Measurements from ENCODE around the genes LACRT, OR10A7, OR6C68 and PYM1.

DNA sequence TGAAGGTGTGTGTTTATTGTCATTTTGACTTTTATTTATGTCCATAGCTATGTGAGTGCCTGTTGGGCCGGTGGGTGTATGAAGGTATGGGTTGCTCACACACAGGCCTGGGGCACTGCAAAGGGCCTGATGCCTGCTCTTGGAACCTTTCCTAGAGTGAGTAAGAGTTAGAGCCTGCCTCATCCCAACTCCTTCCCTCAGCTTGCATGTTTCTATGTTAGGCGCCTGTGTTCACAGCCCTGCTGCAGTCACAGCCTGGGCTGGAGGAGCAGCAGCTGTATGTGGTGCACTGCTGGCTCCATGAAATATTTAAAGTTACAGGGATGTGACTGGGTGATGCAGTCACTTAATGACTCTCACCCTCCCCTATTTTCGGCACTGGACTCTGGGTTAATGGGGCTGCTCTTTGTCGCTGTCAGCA is 2.6 kb upstream of the PPP1R1A start:
- PRO-cap = no peak
- RRBS, 2 experiments = 0% methylated on average over 1 of the region's 4 CpGs; no CpG with 5 or more reads in 1 of the 2 experiments

DNA sequence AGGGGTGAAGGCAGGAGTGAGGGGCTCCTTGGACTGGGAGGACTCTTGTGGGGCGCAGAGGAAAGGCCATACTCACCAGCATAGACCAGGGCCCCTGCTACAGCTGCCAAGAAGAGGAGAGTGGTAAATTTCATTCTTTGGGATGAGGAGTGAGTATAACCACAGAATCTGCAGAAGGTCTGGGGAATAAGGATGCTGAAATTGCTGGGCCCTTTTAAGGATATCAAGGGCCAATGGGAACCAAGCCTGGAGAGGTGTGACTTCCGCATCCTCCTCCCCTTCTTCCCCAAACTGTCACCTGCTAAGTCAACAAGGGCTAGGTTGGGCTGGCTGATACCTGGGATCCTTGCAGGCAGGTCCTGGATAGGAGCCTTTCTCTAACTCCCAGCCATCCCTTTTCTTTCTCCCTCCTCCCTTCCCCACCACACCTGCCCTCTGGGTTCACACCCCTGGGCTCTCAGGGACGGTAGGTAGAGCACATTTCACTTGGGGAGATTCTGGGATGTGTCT is at the start of gene LACRT:
Gene LACRT (minus strand): TSS at position 188 of the 510 bp plus-strand sequence.
- PRO-cap = no peak
- RRBS, 2 experiments = no CpG with 5 or more reads among the region's 3 CpGs

DNA sequence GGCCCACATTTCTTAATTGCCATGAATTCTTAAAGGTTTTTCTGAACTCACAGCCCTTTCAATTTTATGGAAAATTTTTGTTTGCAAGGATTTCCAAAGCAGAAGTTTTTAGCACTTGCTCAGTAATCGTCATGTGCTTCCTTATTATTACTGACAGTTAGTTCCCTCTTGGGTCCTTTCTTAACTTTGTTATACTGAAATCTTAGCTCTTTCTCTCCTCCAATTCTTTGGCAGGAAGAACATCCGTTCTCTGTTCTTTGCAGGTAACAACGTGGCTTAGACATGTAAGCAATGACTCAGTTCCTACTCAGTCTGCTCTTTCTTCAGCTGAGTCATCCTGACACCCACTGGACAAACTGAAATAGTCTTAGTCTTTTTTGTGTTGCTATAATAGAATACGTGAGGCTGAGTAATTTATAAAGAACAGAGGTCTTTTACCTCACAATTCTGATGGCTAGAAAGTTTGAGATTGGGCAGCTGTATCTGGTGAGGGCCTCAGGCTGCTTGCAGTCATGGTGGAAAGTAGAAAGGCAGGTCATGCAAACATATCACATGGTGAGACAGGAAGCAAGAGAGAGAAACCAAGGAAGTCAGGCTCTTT is 49.3 kb downstream of the TESPA1 start:
- PRO-cap = no peak
- RRBS, 2 experiments = no CpG with 5 or more reads among the region's 4 CpGs

DNA sequence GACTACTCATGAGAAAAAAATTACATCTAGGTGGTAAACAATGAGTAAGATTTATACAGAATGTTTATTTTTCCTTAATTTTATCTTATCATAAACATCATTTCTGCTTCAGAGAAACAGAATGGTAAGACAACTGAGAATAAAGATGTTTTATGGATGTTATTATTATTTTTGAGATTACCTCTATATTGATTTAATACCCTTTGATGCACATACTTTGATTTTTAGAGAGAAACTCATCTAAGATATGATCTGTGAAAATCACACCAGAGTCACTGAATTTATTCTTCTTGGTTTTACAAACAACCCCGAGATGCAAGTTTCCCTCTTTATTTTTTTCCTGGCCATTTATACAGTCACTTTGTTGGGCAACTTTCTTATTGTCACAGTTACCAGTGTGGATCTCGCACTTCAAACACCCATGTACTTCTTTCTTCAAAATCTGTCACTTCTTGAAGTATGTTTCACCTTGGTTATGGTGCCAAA is at the start of gene OR10A7:
Gene OR10A7 (plus strand): TSS at position 248 of the 486 bp plus-strand sequence.
- PRO-cap = no peak
- RRBS, 2 experiments = no CpG with 5 or more reads among the region's 2 CpGs

GRCh38 chr12:55492189-55492631 is at the start of gene OR6C68:
TSS of gene OR6C68 (plus strand) at chr12:55492378.
- PRO-cap = no peak
- RRBS, 2 experiments = no CpG with 5 or more reads among the region's 1 CpG

- PRO-cap = no peak
- RRBS, 2 experiments = no CpG with 5 or more reads among the region's 1 CpG
Observed at GRCh38 chr12:55713032-55713530, 2.8 kb upstream of the BLOC1S1 start.

- PRO-cap = no peak
- RRBS, 2 experiments = no CpG with 5 or more reads among the region's 6 CpGs
Observed at GRCh38 chr12:55716901-55717282, 1.0 kb downstream of the BLOC1S1 start.

GRCh38 chr12:55727384-55727864 is 1.4 kb downstream of the CD63 start:
- PRO-cap = no peak
- RRBS, 2 experiments = 95 to 96% methylated on average over 2 of the region's 6 CpGs

DNA sequence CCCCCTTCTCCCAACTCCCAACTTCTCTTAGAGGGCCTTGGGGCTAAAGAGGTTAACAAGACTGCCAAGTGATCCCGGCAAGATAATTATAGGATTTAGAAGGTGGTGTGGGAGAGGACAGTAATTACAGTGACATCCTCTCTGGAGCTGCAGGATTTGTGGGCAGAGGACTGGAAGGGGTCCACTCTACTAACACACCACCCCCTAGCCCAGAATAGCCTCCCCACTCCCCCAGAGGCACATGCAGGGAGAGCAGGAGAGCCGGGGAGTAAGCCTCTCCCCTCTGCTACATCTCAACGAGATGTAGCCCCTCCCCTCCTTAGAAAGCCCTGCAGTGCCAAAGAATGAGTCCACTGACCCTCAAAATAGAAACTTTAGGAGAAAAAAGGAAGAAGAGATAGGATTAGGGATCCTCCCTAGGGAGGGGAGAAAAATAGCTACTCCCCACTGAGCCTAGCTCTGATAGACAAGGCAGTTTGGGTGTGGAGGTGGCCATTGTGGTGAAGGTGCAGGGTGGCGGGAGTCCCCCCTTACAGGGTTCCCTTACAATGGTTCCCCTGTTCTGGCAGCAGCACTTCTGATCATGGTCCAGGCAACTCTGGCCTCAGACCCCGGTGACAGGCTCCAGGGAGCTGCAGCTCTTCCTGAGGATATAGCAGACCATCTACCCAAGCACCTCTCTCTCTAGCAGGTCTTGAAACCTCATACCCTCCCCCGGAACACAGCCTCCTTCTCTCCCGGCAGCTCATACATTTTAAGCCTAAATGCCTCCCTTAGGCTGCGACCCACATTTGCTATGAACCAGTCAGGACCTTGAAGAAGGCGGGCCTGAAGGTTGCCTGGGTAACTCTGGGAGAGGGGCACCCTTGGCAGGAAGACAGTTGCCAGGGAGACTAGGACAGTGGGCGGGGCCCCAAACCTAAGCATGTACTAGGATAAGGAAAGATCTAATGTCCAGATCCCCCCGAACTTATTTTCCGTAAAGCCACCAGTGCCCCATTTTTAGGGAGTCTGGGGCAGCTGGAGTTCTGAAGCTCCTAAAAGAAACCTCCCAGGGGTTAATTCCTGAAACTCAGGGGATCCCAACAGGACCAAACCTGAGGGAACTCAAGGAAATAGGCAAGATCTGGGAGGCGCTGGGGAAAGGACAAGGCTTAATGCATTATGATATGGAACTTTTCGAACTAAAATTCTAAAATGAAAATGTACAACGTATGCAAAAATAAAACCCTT is 4.8 kb upstream of the GDF11 start:
- PRO-cap = bidirectional peak, plus-strand start at position 877 of the sequence, minus-strand start at position 600 of the sequence
- RRBS, 2 experiments = 0% methylated on average over 2 of the region's 15 CpGs; no CpG with 5 or more reads in 1 of the 2 experiments

DNA sequence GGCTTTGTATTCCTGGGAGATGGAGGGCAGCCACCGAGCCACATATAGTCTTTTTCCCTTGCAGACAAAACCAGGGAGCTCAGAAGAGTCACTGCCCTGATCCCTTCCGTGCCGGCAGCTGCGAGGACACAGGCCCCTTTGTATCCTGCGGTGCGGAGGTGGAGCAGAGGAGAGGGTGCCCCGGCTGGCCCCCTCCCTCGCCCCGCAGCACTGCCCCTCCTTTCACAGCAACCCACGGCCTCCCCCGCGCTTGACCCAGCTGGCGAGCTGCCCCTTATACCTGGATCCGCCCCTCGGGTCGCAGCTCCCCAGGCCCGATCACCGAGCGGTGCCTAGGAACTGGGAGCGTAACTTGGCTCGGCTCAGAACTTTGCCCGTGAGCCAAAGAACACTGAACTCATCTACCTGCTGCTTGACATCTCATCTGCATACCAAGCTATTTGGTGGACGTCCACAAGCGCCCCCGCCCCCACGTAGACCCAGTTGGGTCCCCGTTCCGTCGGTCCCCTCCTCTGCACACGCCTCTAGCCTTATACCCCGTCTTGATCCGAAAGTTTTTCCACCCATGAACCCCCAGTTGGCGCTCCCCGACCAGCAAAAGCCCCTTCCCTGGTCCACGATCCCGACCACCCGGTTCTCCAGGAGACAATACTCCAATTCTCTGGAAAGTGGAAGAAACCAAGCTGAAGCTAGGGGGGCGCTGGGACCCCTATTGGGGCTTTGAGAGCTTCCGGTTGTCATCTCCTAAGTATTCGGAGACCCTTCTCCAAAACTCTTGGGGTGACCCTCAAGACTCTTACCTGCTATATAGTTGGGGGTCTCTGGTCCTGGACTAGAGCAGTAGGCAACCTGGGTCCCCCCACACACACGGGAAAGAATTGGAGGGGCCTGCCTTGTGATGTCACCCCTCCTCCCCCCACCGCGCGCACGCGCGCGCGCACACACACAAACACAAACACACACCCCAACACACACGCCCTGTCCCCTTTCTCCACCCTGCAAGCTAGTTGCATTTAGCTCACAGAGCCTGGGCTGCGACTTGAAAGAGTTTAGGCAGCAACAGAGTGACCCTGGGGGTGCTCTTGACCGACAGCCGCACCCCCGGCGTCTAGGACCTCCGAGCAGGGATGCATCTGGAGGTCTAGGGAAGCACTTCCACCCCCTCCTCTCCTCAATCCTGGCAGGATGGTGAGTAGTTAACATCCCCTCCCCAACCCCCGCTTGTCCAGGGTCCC is 926 bp upstream of the DNAJC14 start:
- PRO-cap = bidirectional peak, plus-strand start at position 94 of the sequence, minus-strand start at position 140 of the sequence; bidirectional peak, plus-strand start at position 601 of the sequence, minus-strand start at position 372 of the sequence; bidirectional peak, plus-strand start at position 946 of the sequence, minus-strand start at position 650 of the sequence
- RRBS, 2 experiments = 1 to 5% methylated on average over 7 to 8 of the region's 57 CpGs

GRCh38 chr12:55845832-55846233 is 3.1 kb upstream of the MMP19 start:
- PRO-cap = no peak
- RRBS, 2 experiments = no CpG with 5 or more reads among the region's 3 CpGs

DNA sequence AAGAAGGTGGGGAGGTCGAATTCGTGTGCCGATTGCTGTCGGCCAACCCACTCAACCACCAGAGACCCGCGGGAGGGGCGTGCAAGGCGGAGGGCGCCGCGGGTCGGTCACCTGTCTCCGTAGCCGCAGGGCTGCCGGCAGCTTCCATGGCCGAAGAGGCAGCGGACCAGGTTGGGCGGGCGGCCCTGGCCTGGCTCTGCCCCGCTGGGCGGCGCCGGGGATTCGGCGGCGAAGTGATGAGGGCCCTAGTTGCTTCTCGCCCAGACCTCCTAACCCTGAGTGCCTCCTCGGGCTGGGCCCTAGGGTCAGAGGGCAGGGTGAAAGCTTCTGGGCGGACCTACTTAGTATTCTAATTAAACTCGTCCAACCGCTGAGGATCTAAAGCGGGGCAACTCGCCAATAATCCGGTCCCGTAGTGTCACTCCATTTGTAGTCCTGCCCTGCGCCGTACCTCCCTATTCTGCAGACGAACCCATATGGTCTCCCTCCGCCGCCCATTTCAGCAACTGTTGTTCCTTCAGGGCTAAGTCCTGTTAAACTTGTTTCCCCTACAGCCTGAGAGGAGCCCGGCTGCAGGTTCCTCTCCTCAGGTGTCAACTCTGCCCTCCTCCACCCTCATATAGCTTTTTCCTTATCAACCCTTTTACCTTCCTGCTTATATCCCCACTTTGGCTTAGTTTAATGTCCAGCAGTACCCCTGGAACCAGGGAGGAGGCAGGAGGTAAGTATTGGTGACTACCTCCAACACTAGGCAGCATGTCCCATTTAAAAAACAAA is at the start of gene PYM1:
Gene PYM1 (minus strand): TSS at position 281 of the 777 bp plus-strand sequence.
- PRO-cap = bidirectional peak, plus-strand start at position 61 of the sequence, minus-strand start at position 281 of the sequence; bidirectional peak, plus-strand start at position 458 of the sequence, minus-strand start at position 431 of the sequence; bidirectional peak, plus-strand start at position 691 of the sequence, minus-strand start at position 621 of the sequence
- RRBS, 2 experiments = 2 to 3% methylated on average over 7 of the region's 41 CpGs

- PRO-cap = no peak
- RRBS, 2 experiments = 100% methylated on average over 2 of the region's 9 CpGs; no CpG with 5 or more reads in 1 of the 2 experiments
Observed at GRCh38 chr12:55938764-55939614, 8.0 kb downstream of the DGKA start.

GRCh38 chr12:55952590-55953400 is 13.0 kb downstream of the PMEL start:
- PRO-cap = no peak
- RRBS, 2 experiments = no CpG with 5 or more reads among the region's 10 CpGs

GRCh38 chr12:55986498-55987388 is 10.3 kb upstream of the SUOX start:
- PRO-cap = no peak
- RRBS, 2 experiments = no CpG with 5 or more reads among the region's 10 CpGs

DNA sequence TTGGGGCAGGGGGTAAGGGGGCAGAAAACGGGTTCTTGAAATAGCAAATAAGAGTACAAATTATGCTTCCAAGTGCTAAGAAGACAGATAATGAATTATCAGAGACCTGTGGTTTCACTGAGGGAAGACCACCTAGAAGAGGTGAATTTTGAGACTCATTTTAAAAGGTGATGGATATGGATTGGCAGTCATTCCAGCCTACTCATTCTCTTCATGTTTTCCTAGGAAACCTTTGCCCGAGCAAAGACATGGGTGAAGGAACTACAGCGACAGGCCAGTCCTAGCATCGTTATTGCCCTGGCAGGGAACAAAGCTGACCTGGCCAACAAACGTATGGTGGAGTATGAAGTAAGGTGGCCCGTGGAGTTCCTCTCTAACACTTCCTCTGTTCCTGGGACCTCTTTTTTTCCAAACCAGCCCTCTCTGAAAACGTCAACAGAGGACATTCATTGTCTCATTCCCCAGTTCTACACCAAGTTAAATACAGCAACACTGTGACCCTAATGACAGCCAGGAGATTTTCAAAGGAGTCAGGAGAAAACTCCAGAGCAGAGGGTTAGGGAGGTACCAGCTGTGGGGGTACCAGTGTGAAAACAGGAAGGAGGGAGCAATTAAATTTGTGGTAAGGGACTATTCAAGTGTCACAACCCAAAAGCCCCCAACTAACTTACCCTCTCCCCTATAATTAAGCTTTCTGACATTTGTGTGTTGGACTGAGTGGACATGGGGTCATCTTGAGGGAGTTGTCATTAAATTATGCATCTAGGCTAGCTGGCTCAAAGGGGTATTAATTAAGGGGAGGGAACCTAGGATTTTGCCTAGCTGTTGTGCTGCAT is 6.4 kb upstream of the SUOX start:
- PRO-cap = no peak
- RRBS, 2 experiments = no CpG with 5 or more reads among the region's 7 CpGs

- PRO-cap = no peak
- RRBS, 2 experiments = no CpG with 5 or more reads among the region's 14 CpGs
Observed at GRCh38 chr12:56085020-56085471, 5.1 kb downstream of the ERBB3 start.

DNA sequence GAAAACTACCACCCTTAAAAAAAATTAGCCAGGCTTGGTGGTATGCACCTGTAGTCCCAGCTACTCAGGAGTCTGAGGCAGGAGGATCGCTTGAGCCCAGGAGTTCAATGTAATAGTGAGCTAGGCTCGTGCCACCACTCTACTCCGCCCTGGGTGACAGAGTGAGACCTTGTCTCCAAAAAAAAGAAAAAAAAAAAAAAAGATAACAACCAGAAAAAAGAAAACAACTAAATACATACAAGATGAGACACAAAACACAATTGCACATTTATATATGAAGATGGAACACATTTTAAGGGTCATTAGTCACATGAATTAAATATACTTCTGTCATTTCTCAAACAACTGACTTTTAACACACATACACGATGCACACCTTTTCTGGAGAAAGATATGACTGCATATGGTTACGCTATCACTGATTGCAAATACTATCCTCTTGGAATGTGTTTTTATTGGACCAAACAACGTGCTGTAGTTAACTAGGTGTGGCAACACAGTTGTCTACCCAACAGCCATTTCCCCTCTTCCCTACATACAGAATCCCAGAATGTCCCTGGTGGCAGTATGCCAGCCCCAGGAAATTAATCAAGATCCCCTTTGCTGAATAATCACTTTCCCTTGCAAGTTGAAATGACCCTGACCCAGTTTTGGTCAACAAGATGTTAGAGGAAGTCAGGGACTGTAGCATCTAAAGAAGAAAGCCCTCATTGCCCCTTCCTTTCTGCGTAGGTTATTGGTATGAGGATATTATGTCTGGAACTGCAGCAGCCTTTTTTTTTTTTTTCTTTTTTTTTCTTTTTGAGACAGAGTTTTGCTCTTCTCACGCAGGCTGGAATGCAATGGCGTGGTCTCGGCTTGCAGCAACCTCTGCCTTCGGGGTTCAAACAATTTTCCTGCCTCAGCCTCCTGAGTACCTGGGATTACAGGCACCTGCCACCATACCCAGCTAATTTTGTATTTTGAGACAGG is 5.7 kb upstream of the MYL6B start:
- PRO-cap = no peak
- RRBS, 2 experiments = no CpG with 5 or more reads among the region's 11 CpGs

- PRO-cap = bidirectional peak, plus-strand start at chr12:56157290, minus-strand start at chr12:56157238; bidirectional peak, plus-strand start at chr12:56157446, minus-strand start at chr12:56157541
- RRBS, 2 experiments = no CpG with 5 or more reads among the region's 31 CpGs
Observed at GRCh38 chr12:56157115-56157607, 998 bp upstream of the MYL6 start.

DNA sequence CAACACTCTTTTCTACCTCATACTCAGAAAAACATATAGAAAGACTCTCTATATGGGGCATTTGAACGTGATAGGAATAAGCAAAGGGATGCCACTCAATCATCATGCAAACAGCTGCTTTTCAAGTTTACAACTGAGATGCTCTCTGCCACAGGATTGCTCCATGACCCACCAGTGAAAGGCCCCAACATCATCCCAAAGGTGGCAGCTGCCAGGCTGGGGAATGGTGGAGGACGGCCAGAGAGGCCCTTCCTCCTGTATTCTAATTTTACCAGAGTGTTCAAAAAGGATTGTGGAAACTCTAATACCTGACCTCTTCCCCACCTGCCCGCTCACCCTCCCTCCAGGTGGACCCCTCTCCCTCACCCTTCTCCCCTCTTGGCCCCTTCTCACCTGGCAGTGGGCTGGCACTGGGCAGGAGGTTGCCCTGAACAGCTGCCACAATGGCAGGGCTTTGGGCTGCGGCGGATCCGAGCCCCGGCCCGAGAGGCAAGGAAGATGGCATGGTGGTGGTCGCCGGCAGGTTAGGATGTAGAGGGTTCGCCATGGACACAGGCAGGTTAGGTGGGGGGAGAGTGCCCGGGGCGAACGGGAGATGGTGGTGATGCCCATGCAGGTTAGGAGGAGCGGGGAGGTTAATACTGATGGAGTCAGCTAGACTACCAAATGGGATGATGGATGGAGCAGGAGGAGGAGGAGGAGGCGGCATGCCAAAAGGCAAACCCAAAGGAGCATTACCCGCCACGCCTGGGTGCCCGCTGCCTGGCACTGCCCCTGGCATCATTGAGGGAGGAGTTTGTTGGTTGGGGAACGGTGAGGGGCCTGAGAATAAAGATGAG is 6.0 kb downstream of the MYL6 start:
- PRO-cap = no peak
- RRBS, 2 experiments = 92 to 98% methylated on average over 3 to 5 of the region's 20 CpGs

All from HEK293 (cell line).